Hair follicle dermal papilla cell (primary cell): ENCODE results near the gene SYNGR2.

DNA sequence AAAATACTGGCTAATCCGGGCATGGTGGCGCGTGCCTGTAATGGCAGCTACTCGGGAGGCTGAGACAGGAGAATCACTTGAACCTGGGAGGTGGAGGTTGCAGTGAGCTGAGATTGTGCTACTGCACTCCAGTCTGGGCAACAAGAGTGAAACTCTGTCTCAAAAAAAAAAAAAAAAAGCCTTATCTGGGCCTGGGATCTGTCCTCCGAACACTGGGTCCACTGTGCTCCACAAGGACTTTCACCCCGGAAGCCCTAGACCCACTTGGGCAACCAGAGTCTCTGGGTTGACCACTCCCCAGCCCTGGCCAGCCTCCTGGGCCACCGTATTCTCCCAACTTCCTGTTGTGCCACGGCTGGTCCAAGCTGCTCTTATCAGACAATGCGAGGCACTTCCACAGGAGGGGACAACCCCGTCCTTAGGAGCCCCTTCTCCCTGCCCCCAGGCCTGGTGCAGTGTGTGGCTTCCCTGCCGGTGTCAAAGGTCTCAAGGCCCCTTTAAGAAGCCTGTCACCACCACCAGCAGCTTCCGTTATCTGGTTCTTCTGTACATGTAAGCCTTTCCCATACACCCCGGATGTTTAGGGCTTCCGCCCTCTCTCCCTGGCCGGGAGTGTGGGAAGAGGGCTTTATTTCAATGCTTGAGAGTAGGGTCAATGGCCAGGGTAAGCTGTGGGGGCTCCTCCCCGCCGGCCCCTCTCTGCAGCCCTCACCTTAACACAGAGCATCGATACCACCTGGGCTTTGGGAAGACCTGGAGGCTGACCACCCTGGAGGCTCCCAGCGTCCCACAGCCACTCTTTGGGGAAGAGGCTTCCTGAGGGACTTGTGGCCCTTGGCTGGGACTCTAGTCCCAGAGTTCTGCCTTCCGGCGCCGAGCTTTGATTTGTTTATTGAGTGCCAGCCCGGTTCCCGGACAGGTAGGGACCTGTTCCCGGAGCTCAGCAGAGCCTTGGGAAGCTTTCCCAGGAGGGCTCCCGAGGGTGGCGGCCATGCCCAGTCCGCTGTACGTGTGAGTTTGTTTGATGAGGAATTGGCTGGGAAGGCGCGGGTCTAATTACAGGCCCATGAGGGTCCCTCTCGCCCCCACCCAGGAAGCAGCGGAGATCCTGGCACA is 172.5 kb downstream of the SEPTIN9 start:
- CAGE, long polyA plus RNA, result no peak

- CAGE, long polyA plus RNA, result no peak
Measured at GRCh38 chr17:77485058-77485318, 203.7 kb downstream of the SEPTIN9 start.

- CAGE, long polyA plus RNA, result no peak
Measured at GRCh38 chr17:77610663-77610917, 329.3 kb downstream of the SEPTIN9 start.

GRCh38 chr17:77834514-77834876 is 124.0 kb upstream of the TNRC6C start:
- CAGE, long polyA plus RNA, result no peak

DNA sequence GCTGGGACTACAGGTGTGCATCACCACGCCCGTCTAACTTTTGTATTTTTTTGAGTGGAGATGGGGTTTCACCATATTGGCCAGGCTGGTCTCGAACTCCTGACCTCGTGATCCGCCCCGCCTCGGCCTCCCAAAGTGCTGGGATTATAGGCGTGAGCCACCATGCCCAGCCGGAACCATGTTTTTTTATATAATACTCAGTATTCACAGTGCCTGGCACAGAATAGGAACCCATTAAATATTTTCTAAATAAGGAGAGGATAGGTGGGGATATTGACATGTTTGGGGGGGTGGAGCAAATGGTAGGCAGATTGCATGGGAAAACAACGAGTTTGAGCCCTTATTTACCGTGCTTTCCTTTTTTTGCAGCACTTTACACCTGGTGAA is 59.7 kb downstream of the TNRC6C start:
- CAGE, long polyA plus RNA, result no peak

DNA sequence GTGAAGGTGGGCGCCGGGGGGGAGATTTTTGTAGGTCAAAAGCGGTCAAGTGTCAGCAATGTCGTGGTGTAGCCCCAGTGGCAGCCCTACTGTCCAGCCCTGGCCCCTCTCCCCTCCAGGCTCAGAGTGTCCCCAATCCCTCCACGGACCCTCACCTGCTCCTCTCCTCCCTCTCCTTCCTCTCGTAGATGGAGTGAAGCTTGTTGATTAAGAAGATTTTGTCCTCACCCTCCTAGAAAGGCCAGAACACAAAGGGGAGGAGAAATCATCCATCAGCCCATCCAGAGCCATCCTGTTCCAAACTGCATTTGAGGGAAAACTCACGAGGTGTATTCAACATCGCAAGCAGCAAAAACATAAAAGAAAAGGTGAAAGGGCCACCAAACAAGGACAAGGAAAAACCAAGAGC is 15.2 kb downstream of the TMC6 start:
- CAGE, long polyA plus RNA, result no peak

DNA sequence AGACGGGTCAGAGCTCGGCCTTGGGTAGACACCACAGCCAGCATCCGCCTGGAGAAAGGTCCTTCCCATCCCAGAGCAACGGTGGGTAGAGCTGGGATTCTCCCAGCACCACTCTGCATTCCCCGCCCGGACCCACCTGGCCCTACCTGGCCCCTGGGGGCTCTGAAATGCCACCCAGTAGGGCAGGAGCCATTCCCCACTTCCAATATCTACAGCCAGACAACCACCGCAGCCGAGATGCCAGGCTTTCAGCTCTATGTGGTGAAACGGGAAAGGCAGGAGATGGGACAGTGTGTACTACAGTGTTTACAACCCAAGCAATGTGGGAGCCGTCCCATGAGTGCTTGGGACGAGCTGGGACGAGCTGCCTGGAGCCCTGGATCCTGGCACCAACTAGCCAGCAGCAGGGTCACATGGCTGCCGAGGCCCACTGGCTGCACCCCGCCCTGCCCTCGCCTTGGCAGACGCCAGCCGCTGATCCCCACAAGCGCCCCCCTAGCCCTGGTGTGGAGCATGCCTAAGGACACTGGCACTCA is 13.7 kb downstream of the TMC6 start:
- CAGE, long polyA plus RNA, result no peak

DNA sequence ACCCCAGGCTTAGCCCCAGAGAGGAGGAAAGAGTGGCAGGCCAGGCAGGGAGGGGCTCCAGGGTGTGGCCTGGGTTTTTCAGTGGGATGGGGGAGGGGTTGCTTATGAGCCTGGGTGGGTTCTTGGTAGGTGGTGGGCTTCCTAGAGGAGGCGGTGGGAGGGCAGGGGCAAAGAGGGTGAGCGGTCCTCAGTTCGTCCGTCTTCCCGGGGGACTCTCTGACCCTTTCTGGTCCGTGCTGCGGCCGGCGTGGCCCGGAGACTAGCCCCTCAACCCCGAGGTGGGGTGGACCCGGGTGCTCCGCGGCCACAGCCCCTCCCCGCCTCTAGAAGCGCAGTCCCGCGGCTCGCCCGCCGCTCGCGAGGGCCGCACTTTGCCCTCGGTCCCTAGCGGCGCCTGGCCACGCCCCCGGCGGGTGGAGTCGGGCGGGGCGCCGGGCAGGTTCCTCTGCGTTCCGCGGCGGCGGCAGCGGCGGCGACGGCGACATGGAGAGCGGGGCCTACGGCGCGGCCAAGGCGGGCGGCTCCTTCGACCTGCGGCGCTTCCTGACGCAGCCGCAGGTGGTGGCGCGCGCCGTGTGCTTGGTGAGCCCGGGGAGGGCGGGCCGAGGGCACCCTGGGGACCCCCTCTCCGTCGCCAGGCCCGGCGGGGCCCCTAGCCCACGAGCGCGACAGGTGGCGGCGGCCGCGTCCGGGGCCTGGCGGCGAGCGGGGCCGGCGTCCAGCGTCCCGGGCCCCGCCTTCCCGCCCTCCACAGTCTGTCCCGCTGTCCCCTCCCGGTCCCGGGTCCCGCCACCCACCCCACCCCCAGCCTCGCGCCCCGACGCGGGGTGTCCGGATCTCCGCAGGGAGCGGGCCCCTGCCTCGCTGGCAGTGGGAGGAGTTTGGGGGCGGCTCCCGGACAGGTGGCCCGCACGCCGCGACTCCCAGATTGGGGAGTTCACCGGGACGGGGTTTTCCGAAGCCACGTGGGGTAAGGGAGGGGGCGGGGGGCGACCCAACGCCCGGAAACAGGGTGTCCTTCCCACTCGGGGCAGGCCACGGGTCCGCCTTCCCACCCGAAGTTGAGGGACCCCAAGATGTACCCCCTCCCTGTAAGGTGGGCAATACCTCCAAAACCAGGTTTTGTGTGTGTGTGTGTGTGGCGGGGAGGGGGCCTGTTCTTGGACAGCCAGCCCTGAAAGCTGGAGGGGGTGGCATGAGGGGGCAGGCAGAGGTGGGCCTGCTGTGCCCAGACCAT is at the start of gene SYNGR2:
Gene SYNGR2 (plus strand): TSS at position 448 of the 1,237 bp plus-strand sequence.
- CAGE, long polyA plus RNA, result no peak

DNA sequence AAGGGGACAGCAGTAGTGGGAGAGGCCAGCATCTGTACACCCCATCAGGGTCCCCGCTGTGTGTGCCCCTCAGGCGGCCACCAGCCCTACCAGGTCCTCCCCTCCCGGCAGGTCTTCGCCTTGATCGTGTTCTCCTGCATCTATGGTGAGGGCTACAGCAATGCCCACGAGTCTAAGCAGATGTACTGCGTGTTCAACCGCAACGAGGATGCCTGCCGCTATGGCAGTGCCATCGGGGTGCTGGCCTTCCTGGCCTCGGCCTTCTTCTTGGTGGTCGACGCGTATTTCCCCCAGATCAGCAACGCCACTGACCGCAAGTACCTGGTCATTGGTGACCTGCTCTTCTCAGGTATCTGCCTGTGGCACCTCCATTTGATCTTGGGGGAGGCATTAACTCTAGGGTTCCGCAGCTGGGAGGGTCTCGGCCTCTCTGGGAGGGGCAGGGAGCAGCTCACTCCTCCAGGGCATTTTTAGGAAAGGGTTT is 2.4 kb downstream of the SYNGR2 start:
- CAGE, long polyA plus RNA, result no peak

GRCh38 chr17:78250663-78251251 is 19.3 kb downstream of the TMEM235 start:
- CAGE, long polyA plus RNA, result no peak

- CAGE, long polyA plus RNA, result no peak
Measured at GRCh38 chr17:78313454-78314736, 46.0 kb downstream of the SOCS3 start.

- CAGE, long polyA plus RNA, result no peak
Measured at GRCh38 chr17:78316364-78316765, 43.5 kb downstream of the SOCS3 start.

GRCh38 chr17:78324152-78325113 is 35.4 kb downstream of the SOCS3 start:
- CAGE, long polyA plus RNA, result no peak

GRCh38 chr17:78342024-78342946 is 17.6 kb downstream of the SOCS3 start:
- CAGE, long polyA plus RNA, result no peak

DNA sequence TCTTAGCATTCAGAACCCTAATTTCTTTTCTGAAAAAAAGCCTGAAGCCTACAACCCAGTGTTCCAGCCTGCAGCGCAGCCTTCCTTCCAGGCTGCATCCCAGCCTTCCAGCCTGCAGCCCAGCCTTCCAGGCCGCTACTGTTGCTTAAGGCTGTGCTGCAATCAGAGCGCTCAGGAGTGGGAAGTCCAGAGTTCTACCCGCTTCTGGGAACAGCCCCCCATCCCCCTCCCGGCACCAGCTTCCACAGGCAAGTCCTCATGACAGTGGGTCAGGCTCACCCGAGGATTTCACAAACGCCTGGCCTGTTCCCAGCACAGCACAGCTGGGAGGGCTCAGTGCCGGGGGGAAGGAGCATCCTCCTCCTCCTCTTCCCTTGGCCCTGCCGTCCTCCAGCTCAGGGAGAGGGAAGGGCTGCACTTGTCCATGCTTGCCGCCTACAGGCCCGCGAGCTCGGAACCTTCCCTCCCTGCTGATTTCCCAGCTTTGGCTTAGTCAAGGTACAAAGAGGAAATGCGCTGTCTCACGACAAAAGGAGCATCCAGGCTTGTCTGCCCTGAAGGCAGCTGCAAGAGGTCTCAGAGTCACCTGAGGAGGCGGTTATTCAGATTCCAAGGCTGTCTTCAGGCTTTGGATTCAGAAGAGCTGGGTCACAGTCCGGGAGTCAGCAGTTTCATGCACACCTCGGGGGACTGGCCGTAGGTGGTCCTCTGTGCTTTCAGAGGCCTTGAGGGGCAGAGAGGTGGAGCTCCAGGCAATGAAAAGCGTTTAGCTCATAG is 8.3 kb downstream of the SOCS3 start:
- CAGE, long polyA plus RNA, result no peak

DNA sequence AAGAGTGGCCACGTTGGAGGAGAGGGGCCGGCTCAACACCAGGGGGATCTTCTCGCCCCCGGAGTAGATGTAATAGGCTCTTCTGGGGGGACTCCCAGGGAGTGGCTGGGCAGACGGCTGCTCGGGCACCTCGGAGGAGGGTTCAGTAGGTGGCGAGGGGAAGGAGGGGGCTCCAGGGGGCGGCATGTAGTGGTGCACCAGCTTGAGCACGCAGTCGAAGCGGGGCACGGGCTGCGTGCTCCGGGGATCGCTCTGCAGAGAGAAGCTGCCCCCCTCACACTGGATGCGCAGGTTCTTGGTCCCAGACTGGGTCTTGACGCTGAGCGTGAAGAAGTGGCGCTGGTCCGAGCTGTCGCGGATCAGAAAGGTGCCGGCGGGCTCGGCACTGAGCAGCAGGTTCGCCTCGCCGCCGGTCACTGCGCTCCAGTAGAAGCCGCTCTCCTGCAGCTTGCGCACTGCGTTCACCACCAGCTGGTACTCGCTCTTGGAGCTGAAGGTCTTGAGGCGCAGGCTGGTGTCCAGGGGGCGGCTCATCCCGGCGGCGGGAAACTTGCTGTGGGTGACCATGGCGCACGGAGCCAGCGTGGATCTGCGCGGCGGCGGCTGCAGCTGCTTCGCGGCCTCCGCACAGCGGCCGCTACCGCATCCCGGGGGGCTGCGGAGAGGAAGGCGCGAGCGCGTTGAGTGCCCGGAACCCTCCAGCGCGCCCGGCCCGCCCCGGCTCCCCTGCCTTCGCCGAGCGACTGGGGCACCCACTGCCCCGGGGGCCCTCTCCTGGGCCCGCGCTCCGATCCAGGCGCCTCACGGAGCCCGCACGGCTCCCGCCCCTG is 1.1 kb downstream of the SOCS3 start:
- CAGE, long polyA plus RNA, result no peak

DNA sequence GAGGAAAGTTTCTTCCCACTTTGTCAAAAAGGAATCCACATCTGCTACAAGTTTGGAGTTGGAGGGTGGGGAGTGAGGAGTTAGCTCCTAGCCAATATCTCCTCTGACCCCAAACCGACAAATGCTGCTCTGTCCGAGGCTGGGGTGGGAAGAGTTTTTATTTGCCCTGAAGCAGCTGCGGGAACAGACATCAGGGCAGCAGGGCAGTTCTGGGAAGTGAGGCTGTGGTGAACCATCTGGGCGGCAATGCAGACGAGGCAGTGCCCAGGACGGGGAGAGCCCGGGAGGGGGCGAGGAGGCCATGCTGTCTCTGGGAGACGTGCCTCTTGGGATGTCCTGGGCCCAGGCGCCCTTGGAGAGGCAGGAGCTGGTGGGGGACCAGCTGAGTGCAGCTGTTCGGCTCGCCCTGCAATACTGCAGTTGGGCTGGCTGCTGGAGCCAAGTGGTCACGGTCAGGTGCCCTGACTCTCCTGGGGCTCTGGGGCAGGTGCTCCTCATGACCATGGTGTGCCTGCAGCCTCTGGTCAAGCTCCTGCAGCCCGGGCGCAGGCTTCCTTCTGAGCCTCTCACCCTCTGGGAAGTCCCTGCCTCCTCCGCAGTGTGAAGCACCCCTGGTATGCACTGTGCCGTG is 6.4 kb upstream of the SOCS3 start:
- CAGE, long polyA plus RNA, result no peak

DNA sequence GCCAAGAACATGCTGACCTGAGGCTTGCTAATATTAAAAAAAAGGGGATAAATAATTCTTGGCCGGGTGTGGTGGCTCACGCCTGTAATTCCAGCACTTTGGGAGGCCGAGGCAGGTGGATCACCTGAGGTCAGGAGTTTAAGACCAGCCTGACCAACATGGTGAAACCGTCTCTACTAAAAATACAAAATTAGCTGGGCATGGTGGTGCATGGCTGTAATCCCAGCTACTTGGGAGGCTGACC is 957 bp downstream of the PGS1 start:
- CAGE, long polyA plus RNA, result no peak

DNA sequence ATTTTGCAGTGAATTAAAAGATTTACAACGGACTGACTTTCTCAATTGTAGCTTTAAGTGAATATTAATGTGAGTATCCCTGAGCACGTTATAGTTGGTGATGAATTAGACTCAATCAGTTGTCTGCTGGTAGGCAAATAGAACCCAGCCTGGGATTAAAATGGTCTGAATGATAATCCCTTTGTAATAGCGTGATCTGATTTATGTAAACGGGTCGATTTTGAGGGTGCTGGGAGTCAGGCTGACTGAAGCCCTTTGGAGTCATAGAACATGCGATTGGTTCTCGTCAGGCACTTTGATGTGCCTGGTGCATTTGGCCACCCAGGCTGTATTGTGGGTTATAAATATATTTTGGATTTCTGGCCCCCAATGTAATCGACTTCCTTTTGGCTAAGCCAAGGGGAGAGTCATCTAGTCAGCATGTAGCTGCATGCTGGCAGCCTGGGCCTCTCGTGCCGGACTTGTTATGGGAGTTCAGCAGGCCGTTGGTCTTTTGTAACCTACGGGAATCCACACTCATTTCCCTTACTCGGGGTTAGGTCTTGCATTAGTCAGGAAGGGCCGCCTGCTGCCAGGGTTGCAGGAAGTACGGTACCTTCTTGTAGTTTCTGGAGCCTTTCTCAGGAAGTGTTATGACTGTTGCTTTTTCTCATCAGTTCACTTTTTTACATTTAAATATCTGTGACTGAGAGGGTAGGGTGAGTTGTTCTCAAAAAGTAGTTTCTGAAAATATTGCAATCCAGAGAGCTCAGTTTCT is 5.5 kb downstream of the PGS1 start:
- CAGE, long polyA plus RNA, result no peak

- CAGE, long polyA plus RNA, result no peak
Measured at GRCh38 chr17:78411960-78412480, 33.6 kb downstream of the PGS1 start.